ENCODE measurements around the gene GPR82.

DNA sequence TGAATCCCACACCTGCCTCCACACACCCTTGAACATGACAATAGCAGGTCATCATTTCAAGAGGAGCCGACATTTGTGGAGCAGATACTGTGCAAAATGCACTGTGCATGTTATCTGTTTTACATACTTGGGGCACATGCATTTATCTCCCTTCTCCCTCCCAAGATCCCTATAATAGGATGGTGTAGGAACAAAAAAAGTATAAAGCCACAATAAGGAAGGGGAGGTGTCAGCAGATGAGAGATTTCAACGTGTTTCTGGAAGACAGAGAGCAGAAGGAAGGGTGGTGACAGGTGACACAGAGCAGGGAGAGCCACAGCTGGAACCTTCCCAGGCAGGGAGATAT lies 107.5 kb downstream of the BCOR start:
- PRO-cap, 4 experiments = no peak in any of the 4 experiments
- RAMPAGE, long total RNA, 4 experiments = no peak in any of the 4 experiments

- PRO-cap, 4 experiments = no peak in any of the 4 experiments
- RAMPAGE, long total RNA, 4 experiments = no peak in any of the 4 experiments
Measured at GRCh38 chrX:40063410-40064138, 34.2 kb downstream of the BCOR start.

- PRO-cap, 4 experiments = peak in 4 of 4 experiments; most common plus-strand start chrX:40098163 (in 3); most common minus-strand start chrX:40098470 (in 2)
- RAMPAGE, long total RNA, 4 experiments = no peak in any of the 4 experiments
Measured at GRCh38 chrX:40098050-40098986, 560 bp upstream of the BCOR start.

GRCh38 chrX:40168794-40169013 lies 70.9 kb upstream of the BCOR start:
- PRO-cap, 4 experiments = no peak in any of the 4 experiments
- RAMPAGE, long total RNA, 4 experiments = no peak in any of the 4 experiments

- PRO-cap, 4 experiments = no peak in any of the 4 experiments
- RAMPAGE, long total RNA, 4 experiments = no peak in any of the 4 experiments
Measured at GRCh38 chrX:40240724-40241415, 143.1 kb upstream of the BCOR start.

DNA sequence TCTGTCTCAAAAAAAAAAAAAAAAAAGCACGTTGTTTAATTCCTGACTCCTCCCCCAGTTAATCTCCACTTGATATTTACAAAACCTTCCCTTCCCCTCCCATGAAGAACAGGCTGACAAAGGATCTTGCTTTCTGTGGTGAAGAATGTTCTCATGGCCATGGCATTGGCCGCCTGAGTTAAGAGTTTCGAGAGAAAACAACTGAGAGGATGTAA lies 168.2 kb upstream of the BCOR start:
- PRO-cap, 4 experiments = no peak in any of the 4 experiments
- RAMPAGE, long total RNA, 4 experiments = no peak in any of the 4 experiments

DNA sequence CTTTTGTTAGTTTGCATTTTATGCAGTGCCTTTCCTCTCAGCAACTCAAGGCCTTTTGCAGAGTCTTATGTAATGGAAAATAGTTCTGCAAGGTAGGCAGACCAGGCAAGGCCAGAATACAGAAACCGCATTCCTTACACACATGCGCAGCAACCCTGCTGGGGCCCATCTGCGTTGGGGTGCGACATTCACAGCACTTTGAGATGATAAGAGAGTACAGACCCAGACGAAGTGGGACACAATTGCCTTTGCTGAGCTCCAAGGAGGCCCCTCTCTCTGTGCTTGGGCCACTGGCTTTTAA lies 96.1 kb upstream of the ATP6AP2 start:
- PRO-cap, 4 experiments = no peak in any of the 4 experiments
- RAMPAGE, long total RNA, 4 experiments = no peak in any of the 4 experiments

DNA sequence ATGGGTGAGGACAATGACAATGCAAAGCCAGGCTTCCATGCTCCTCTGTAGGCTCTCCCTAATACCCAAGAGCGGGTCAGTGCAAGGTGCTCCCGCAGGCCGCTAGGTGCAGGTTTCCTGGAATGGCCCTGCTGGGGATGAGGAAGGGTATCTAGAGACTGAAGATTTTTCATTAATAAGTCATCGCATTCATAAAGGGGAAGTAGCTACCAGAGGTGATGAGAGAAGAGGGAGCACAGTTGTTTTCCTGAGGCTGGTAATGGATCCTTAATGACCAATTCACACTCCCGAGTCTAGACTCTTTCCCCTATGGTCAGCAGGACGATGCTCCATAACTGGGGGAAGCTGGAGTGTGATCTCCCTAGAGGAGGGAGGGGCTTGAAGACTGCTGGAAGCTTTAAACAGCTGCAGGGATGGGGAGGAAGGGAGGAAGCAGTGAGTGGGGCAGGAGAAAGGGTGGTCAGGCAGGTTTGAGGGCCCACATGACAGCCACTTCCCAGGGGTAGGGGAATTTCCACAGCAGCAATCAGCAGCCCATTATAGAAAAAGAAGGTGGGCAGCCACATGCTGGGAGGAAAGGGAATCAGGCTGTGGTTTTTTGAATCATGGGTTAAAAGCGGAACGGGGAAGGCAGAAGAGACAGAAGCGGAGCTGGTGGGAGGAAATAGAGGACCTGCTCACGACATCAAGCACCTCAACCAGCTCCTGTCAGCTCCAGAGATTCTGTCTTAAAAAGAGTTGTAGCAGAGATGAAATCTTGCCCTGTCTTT lies 10.2 kb upstream of the ATP6AP2 start:
- PRO-cap, 4 experiments = peak in 1 of 4 experiments; most common plus-strand start position 642 of the sequence (in 1)
- RAMPAGE, long total RNA, 4 experiments = no peak in any of the 4 experiments

GRCh38 chrX:40692696-40693203 lies 42.6 kb downstream of the MED14 start:
- PRO-cap, 4 experiments = no peak in any of the 4 experiments
- RAMPAGE, long total RNA, 4 experiments = no peak in any of the 4 experiments

- PRO-cap, 4 experiments = no peak in any of the 4 experiments
- RAMPAGE, long total RNA, 4 experiments = no peak in any of the 4 experiments
Measured at GRCh38 chrX:40933345-40934339, 151.6 kb upstream of the USP9X start.

DNA sequence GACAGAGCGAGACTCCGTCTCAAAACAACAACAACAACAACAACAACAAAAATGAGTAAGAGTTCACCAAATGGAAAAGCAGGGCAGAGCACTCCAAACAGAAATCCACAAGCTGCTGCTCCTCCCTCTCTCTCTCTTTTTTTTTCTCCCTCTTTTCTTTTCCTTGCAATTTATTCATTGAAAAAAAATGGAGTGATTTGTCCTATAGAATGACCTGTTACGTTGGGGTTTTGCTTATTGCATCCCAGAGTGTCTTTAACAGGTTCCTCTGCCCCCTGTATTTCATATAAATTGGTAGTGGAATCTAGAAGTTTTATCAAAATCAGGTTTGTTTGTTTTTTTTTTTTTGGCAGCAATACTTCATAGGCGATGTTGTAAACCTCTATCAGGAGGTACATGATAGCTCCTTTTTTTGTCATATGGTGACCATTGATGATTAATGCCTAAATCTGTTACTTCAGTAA lies 64.9 kb upstream of the USP9X start:
- PRO-cap, 4 experiments = no peak in any of the 4 experiments
- RAMPAGE, long total RNA, 4 experiments = no peak in any of the 4 experiments

DNA sequence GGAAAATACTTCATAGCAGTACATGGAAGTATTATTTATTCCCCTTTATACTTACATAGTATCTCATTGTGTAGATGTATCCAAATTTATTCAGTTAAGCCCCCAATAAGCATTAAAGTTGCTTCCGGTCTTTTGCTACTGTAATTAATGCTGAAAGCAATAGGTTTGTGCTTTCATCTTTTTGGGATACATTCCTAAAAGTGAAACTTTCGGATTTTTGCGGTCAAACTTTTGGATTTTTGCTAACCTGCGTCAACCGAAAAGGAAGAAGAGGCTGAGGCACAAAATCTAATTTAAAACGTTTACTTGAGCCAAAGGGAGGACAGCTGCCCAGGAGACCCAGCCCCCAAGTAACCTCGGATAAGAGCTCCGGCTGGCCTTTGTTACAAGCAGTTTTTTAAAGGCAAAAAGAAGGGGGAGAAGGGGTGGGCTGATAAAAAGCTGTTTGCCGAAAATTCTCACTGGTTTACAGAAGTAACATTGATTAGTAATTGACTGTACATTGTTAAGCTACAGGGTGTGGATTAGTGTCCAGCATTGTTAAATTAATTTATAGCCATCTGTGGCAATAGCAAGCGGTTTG lies 59.4 kb upstream of the USP9X start:
- PRO-cap, 4 experiments = no peak in any of the 4 experiments
- RAMPAGE, long total RNA, 4 experiments = no peak in any of the 4 experiments

DNA sequence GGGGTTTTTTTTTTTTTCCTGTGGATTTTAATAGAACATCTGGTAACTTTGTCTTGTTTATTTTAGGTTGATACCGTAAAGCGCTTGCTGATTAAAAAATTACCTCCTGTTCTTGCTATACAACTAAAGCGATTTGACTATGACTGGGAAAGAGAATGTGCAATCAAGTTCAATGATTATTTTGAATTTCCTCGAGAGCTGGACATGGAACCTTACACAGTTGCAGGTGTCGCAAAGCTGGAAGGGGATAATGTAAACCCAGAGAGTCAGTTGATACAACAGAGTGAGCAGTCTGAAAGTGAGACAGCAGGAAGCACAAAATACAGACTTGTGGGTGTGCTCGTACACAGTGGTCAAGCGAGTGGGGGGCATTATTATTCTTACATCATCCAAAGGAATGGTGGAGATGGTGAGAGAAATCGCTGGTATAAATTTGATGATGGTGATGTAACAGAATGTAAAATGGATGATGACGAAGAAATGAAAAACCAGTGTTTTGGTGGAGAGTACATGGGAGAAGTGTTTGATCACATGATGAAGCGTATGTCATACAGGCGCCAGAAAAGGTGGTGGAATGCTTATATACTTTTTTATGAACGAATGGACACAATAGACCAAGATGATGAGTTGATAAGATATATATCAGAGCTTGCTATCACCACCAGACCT lies 118.0 kb upstream of the DDX3X start:
- PRO-cap, 4 experiments = no peak in any of the 4 experiments
- RAMPAGE, long total RNA, 4 experiments = no peak in any of the 4 experiments

DNA sequence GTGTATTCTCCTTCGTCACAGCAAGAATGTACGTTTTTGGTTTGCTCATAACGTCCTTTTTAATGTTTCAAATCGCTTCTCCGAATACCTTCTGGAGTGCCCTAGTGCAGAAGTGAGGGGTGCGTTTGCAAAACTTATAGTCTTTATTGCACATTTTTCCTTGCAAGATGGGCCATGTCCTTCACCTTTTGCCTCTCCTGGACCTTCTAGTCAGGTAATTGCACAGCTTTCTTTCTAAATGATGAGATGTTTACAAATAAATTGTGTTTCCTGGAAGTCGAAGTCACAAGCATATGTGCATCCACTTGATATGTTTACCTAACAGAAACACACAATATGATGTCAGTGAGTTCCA lies 115.6 kb upstream of the DDX3X start:
- PRO-cap, 4 experiments = no peak in any of the 4 experiments
- RAMPAGE, long total RNA, 4 experiments = no peak in any of the 4 experiments

DNA sequence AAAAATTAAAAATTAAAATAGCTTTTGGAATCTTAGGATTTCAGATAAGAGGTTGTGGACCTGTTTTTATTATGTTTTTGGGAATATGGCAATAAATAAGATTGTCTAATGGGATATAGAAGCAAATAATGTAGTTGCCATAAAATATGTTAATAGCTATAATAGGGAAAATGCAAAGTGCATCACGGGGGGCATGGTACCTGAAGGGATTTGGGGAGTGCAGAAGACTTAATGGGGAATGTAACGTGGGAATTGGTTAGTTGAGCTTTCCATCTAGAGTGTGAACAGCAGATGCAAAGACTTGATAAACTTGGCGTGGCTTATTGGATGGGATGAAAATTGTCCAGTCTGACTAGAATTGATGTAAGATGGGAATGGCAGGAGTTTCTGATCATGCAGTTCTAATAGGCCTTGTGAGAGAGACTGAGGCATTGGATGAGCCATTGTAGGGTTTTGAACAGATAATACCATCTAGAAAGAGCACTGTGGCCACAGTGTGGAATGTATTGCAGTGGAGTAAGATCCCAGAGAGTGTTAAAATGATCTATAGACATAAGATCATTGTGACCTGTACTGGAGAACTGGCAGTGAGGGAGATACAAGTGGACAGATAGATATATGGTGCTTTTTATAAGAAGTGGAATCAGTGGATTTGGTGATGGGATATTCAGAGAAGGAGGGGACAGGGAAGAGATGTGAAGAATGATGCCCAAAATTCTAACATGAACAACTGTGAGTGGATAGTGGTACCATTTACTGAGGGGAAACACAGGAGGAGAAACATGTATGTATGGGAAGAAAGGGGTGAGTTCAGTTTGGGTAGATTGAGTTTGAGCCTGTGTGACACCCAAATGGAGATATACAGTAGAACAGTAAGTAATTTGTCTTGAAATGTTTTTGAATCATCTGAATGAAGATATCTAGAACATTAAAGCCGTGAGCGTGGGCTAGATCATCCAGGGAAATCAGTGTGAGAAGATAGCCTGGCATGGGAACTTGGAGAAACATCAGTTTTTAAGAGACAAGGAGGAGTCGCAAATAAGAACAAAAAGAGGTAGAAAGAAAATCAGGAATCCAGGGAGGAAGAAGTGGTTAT lies 112.3 kb upstream of the DDX3X start:
- PRO-cap, 4 experiments = no peak in any of the 4 experiments
- RAMPAGE, long total RNA, 4 experiments = no peak in any of the 4 experiments

DNA sequence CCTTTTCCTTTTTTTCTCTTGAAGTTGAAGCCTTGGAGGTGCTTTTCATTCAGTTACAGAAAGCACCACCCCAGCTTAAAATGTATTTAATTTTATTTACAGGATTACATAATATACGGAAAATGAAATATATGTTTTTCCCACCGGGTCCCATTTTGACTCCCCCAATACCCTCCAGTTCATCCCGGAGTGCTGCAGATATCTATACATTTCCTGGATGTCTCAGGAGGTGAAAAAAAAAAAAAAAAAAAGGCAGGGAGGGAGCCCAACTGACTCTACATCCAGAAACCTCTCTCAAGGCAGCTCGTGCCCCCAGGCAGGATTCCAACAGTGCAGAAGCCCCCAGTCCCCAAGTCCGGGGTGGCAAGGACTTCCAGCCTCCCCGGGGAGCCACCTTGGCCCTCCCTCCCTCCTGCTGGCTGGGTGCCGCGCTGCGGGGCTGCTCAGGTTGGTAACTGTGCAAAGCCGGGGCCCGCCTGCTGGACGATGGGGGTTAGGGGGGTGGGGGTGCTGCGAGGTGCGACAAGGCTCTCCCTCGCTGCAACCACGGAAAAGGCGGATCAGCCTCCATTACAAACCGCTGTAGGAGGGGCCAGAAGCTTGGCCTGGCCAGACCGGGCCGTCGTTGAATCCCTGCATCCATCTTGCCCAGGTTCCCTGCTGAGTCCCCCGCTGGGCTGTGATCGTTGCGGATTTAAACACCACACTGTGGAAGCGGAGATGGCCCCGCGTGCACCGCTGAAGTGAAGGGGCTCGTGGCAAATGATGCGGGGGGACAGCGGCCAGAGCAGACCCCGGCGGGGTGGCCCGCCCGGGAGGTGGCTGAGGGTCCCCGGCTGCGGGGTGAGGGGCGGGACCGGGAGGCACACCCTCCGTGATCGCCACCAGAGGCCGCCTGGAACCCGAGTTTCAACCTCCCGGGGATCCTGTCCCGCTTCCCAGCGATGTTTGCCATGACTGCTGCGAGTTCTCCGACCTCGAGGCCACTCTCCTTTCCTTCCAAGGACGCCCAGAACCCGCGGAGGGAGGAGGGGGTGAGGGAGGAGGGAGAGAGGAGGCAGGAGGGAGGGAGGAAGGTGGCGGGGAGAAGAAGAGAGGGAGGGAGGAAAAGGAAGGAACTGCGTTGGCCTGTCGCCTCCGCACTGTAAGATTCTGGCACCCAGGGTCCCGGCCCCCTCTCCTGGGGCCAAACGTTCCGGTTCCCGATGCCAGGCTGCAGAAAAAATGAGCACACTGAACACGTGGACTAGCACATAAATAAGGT lies 58.1 kb upstream of the DDX3X start:
- PRO-cap, 4 experiments = peak in 3 of 4 experiments; most common plus-strand start position 612 of the sequence (in 3); most common minus-strand start position 545 of the sequence (in 1)
- RAMPAGE, long total RNA, 4 experiments = no peak in any of the 4 experiments

GRCh38 chrX:41332114-41332323 lies 1.9 kb upstream of the DDX3X start:
- PRO-cap, 4 experiments = no peak in any of the 4 experiments
- RAMPAGE, long total RNA, 4 experiments = no peak in any of the 4 experiments

DNA sequence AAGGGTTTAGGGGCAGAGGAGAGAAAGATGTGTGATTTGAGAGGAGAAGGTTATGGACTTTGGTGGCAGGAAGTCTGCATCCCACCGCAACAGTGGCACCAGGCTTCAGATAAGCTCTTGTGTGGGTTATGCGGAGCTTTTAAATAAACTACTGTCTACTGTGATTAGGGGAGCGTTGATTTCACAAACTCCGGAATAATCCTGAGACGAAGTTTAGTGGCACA lies 1.4 kb downstream of the DDX3X start:
- PRO-cap, 4 experiments = no peak in any of the 4 experiments
- RAMPAGE, long total RNA, 4 experiments = no peak in any of the 4 experiments

DNA sequence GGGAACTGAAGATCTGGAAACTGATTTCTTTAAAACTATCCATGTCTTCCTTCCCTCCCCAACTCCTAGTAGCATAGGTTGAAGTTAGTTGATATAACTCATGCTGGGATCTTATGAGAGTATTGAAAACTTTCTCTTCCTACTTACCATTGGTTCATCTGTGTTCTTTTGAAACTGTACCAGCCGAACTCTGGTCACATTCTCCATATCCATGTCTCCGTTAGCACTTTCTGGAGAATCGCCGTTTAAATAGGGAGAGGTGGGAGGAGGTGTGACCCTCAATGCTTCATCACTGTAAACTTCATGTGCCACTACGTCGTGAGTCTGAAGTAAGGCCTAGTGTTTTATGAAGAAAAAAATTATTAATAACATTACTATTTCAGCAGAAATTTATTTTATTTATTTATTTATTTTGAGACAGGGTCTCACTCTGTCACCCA lies 110.6 kb upstream of the GPR34 start:
- PRO-cap, 4 experiments = no peak in any of the 4 experiments
- RAMPAGE, long total RNA, 4 experiments = no peak in any of the 4 experiments

- PRO-cap, 4 experiments = no peak in any of the 4 experiments
- RAMPAGE, long total RNA, 4 experiments = start-site peak on the plus strand in 2 of 4 experiments, at chrX:41724078-41724181 at its widest, 5 to 11 reads per replicate
Measured at GRCh38 chrX:41723907-41724483, at the start of gene GPR82. Gene GPR82, plus strand, starts transcription at chrX:41724181.

All from spleen (tissue), 7 donors.